ENCODE measurements around a stretch of chr4.

DNA sequence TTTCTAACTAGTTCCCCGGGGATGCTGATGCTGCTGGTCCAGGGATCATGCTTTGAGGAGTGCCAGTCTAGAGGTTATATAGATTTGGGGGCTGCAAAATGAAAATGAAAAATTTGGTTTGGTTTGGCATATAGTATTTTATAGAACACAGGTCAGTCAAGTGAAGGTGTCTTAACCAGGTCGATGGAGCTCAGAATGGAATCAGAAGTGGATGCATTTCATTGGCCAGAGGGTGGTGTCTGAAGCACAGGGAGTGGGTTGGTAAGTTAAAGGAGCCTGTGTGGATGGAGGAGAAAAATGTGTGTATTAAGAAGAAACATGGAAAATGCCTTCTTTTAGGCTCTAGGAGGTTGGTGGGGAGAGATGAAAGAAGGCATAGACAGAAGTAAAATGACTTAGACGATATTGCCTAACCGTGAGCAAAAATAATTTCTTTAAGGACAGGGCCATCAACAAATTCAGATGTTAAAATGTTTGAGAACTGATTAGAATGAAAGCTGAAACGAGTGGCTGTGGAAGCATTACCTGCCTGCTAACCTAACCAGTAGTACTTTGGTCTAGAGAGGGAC is 8.7 kb downstream of the GALNT7 start:
- RRBS, result no CpG with 5 or more reads among the region's 5 CpGs

GRCh38 chr4:173185705-173186344 is 17.2 kb downstream of the GALNT7 start:
- RRBS, result no CpG with 5 or more reads among the region's 3 CpGs

DNA sequence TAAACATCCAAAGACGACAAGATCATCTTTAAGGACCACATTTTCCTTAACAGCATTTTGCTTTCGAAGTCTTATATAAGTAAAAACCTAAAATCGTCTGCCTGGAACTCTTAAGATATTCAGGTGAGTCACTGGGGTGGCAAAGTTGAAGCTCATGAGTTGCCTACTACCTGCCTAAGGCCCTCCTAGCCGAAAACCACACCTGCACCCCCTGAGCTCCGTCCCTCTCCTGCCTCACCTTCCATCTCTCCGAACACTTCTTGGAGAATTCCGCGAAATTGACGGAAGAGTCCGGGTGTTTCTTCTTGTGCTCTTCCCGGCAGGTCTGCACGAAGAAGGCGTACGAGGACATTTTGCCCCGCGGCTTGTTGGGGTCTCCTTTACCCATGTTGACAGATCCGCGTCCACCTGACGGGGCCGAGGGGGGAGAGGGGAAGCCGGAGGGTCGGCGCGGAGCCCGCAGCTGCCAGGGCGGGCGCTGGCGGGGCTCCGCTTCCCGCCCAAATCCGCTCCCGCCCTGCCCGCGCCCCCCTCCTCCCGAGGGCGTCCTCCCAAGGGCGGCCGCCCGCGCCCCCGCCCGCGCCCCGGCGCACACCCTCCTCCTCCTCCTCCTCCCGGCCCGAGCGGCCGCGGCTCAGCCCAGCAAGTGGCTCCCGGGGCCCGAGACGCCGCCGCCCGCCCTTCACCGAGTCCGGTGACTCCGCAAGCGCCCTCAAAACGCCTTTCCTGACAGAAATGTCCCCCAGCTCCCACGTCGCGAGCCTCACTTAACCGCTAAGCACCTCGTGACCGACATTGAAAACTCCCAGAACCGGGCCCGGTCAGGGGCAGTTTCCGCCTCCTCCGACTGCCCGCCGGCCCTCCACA is 663 bp downstream of the HMGB2 start:
- RRBS, result 1% methylated on average over 13 of the region's 73 CpGs

DNA sequence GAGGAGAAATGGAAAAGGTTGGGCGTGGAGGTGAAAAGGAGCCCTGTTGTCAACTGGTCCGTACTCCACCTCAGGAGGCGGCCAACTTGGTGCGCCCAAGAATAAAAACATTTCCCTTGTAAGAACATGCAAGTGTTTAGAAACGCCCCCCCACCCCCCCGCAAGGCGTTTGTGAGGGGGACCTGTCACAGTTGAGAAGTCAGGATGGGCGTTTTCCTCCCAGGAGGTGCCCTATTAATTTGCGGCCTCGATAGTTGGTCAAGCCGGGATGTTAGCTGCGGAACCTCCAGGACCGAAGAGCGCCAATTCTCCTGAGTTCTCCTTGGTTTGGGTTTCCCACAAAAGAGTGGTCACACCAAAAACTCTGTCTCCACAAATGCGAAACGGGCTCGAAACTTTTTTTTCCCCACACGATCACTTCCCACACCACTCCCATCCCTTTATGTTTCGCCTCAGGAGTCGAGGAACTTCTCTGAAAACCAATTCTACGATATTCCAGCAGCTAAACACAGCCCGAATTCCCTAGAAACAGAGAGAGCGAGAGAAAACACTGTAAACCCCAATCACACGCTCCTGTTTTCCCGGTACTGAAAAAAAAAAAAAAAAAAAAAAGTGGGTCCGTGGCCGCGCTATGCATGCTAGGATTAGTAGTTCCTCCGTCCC is 513 bp upstream of the SAP30 start:
- RRBS, result no CpG with 5 or more reads among the region's 29 CpGs

- RRBS, result no CpG with 5 or more reads among the region's 34 CpGs
Observed at GRCh38 chr4:173494184-173494913, 35.7 kb downstream of the HAND2 start.

- RRBS, result no CpG with 5 or more reads among the region's 1 CpG
Observed at GRCh38 chr4:173989082-173989398, 294.4 kb downstream of the FBXO8 start.

DNA sequence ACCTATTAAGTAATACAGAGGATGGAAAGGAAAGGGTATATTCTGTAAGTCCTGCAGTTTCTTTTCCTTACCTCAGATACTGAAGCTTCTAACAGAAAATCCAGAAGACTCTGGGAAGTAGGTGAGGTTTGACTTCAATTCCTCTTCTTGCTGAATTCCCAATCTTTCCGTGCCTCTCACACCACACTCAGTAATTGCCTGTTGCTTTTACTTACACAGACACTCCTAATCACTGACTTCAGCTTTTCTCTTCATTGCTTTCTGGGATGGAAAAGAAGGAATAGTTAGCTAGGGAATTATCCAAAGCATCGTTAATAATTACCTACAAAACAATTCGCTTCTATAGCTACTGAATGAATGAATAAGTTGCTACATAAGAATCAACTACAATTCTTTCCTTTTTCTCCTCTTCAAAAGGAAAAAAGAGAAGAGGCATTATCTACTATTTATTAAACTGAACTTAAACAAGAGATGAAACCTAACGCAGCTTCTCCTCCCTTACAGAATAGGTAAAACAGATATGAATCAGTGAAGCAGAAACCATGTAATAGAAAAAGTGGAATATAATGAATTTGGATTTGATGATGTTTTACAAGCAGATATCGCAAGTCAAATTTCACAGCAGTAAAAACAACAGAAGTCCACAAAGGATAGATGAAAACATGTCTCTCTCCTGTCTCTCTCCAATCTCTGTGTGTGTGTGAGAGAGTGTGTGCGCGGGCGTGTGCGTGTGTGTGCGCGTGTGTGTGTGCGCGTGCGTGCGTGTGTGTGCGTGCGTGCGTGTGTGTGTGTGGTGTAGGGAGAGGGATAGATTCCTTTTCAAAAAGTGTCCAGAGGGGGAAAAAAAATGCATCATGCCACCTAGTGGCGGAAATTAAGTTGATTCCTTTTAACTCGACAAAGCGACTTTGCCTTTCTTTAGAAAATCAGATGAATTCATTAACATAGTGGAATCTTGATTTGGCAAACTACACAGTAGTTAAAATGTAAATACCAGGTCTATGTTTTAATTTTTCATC is 163.3 kb downstream of the FBXO8 start:
- RRBS, result no CpG with 5 or more reads among the region's 21 CpGs

- RRBS, result no CpG with 5 or more reads among the region's 6 CpGs
Observed at GRCh38 chr4:174198902-174199549, 84.4 kb downstream of the FBXO8 start.

DNA sequence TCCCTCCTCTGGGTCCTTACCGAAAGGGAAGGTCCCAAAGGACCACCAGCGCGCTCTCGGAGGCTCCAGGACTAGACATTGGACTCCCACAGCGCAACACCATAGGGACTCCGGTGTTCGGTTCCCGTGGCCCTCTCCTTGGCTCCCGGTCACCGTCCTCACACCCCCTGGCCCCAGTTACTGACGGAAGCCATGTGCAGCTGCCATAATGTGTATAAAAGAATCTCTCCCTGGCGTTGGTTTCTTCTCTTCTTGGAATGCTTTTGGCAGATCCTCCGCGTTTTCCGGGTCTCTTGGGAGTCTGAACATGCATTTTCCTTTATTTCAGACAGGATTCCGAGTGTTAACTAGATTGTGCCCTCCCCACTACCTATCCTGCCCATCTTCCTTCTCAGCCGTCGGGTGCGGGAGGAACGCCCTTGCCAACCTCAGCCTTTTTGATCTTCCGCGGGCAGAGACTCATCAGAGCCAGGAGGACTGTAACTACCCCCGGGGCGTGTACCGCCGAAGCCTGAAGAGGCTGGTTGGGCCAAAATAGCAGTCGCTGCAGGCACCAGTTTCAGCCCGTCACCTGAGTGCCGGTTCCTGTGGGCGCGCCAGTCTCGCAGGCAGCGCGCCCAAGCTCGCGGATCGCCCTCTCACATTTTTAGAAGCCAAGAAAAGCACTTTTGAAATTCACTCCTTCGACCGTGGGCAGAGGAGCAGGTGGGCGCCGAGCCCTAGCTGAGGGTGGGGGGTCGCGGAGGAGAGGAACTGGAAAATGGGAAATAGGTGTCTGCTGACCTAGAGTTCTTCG is 69.6 kb downstream of the FBXO8 start:
- RRBS, result 6% methylated on average over 6 of the region's 44 CpGs

DNA sequence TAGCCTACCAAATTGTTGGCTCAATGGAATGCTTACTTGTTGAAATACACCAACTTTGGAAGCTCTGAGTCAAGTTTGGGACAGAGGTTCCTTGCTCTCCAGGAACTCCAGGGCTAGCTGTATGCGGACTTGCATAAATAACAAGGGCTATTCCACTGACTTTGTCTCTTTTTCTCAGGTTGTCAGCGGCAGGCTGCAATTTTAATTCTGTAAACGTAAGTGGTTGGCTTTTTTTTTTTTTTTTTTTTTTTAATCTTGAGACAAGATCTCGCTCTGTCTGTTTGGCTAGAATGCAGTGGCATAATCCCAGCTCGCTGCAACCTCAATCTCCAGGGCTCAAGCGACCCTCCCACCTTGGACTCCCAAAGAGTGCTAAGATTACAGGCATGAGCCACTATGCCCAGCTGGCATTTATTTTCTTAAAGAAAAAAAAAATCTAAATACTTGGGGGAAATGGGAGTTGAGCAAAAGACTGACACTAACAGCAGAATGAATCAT is 968 bp upstream of the HPGD start:
- RRBS, result no CpG with 5 or more reads among the region's 6 CpGs

GRCh38 chr4:174928023-174928675 is 10.0 kb downstream of the ADAM29 start:
- RRBS, result no CpG with 5 or more reads among the region's 7 CpGs

DNA sequence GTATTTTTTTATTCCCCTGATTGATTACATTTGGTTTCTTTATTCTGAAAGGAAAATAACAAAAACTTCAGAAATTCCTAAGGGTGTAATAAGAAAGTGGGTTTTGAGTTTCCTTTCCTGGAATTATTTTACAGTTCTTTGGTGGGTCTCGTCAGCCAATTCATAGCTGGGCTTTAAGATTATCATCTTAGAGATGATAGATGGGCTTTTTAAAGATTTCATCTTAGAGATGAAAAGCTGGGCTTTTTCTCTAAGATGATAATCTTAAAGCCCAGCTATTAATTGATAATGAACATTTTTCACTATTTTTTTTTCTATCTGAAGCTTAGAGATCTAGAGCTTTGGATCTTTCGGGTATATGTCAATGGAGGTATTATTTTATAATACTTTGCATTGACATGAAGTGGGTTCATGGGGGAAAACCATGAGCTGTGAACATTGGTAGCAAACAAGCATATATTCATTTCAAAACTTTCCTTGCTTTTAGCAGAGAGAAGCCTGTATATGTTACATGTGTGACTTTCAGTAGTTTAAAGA is 11.2 kb downstream of the SPCS3 start:
- RRBS, result no CpG with 5 or more reads among the region's 2 CpGs

- RRBS, result no CpG with 5 or more reads among the region's 8 CpGs
Observed at GRCh38 chr4:176635635-176636516, 156.8 kb downstream of the VEGFC start.

- RRBS, result no CpG with 5 or more reads among the region's 2 CpGs
Observed at GRCh38 chr4:176905473-176905934, 112.8 kb upstream of the VEGFC start.

GRCh38 chr4:179170359-179170745 is 1728.1 kb upstream of the AGA start:
- RRBS, result no CpG with 5 or more reads among the region's 5 CpGs

- RRBS, result no CpG with 5 or more reads among the region's 8 CpGs
Observed at GRCh38 chr4:179465162-179465845, 2023.1 kb upstream of the AGA start.

DNA sequence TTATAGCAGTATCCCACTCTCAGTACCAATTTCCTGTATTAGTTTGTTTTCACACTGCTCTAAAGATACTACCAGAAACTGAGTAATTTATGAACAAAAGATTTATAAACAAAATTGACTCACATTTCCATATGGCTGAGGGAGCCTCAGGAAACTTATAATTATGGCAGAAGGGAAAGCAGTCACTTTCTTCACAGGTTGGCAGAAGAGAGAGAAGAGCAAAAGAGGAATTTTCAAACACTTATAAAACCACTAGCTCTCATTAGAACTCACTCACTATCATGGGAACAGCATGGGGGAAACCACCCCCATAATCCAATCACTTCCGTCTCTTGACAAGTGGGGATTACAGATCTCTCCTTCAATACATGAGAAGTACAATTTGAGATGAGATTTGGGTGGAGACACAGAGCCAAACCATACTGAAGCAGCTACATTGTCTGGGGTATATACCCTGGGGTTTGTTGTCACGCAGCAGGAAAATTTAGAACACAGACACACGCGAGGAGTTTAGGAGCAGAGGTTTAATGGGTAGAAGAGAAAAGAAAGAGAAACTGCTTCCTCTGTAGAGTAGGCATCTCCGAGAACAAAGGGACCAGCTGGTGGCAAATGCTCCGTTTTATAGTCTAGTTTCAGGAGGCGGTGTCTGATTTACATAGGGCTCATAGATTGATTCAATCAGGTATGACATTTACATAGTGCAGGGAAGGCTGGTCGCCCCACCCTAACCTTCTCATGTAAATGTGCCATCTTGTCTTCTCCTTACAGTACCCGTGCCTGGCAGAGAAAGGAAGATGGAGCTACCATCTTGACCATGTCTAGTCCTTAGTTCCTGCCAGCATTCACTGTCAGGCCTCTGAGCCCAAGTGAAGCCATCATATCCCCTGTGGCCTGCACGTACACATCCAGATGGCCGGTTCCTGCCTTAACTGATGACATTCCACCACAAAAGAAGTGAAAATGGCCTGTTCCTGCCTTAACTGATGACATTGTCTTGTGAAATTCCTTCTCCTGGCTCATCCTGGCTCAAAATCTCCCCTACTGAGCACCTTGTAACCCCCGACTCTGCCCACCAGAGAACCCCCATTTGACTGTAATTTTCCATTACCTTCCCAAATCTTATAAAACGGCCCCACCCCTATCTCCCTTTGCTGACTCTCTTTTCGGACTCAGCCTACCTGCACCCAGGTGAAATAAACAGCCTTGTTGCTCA is 2277.8 kb upstream of the AGA start:
- RRBS, result no CpG with 5 or more reads among the region's 14 CpGs

DNA sequence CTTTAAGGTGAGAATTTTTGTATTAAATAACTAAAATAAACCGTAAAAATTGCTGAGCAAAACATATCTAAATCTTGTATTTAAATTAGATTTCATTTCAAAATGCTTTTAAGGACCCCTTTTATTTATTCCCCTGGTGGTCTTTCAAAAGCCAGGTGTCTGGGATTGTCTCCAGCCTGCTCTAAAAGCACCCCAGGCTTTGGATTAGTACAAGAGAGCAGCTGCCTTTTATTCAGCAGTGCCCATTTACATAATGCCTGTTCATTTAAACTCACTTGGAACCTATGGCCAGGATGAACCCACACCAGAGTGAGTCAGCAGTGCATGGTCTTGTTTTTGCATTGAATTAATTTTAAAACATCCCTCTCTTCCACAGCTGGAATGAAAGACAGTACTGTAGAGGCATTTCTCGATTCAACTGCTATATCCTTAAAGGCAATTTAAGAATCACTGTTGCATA is 64.1 kb upstream of the TENM3 start:
- RRBS, result no CpG with 5 or more reads among the region's 2 CpGs

- RRBS, result no CpG with 5 or more reads among the region's 17 CpGs
Observed at GRCh38 chr4:182240134-182241108, 2.8 kb upstream of the TENM3 start.

All from GM12892 (cell line).